Zone of skin (tissue), 1 donor: ENCODE measurements around a stretch of chr6.

- RRBS: 72% methylated on average over 5 of the region's 24 CpGs
These were observed 1.5 kb downstream of the METTL24 start for GRCh38 chr6:110356424-110357210.

- RRBS: no CpG with 5 or more reads among the region's 4 CpGs
These were observed 60.7 kb upstream of the SLC22A16 start for GRCh38 chr6:110536948-110537755.

DNA sequence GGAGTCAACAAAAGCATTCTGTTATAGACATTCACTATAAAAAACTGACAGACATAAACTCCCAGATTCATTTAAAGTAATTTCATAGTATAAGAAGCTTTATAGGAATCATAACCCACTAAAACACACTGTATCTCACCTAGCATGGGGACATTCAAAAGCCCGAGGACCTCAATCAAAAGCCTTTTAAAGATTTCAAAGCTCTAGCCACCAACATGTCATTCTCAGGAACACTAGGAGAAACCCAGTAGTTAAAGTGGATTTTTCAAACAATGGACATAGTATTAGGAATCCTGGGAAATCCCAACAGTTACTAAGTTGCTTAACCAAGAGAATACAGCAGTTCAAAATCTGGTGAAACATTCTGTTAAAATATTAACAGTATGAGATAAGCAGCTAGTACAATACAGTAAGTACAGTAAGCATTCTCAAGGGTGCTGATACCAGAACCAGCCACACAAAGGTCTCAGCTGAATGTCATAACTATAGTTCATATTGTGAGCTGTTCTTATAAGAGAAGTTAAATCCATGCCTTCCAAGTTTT lies 68.7 kb downstream of the CDK19 start:
- RRBS: no CpG with 5 or more reads among the region's 1 CpG

GRCh38 chr6:110762282-110762962 lies 52.8 kb downstream of the CDK19 start:
- RRBS: no CpG with 5 or more reads among the region's 4 CpGs

GRCh38 chr6:110815796-110815975 lies 417 bp upstream of the CDK19 start:
- RRBS: no CpG with 5 or more reads among the region's 11 CpGs

GRCh38 chr6:110896610-110897720 lies 22.4 kb downstream of the AMD1 start:
- RRBS: no CpG with 5 or more reads among the region's 15 CpGs

DNA sequence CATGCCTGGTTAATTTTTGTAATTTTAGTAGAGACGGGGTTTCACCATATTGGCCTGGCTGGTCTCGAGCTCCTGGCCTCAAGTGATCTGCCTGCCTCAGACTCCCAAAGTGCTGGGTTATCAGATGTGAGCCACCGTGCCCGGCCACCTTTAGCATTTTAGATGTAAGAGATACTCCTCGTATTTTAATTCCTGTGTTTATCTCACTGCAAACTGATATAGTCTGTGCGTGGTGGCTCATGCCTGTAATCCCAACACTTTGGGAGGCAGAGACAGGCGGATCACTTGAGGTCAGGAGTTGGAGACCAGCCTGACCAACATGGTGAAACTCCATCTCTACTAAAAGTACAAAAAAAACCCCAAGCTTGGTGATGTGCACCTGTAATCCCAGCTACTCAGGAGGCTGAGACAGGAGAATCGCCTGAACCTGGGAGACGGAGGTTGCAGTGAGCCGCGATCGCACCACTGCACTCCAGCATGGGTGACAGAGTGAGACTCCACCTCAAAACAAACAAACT lies 27.1 kb downstream of the AMD1 start:
- RRBS: no CpG with 5 or more reads among the region's 12 CpGs

- RRBS: no CpG with 5 or more reads among the region's 3 CpGs
These were observed 6.0 kb upstream of the GTF3C6 start for GRCh38 chr6:110952420-110952921.

- RRBS: no CpG with 5 or more reads among the region's 3 CpGs
These were observed 524 bp upstream of the GTF3C6 start for GRCh38 chr6:110958052-110958312.

- RRBS: no CpG with 5 or more reads among the region's 8 CpGs
These were observed 26.6 kb downstream of the SLC16A10 start for GRCh38 chr6:111113497-111114651.

- RRBS: no CpG with 5 or more reads among the region's 6 CpGs
These were observed 108.6 kb downstream of the REV3L start for GRCh38 chr6:111374369-111374937.

DNA sequence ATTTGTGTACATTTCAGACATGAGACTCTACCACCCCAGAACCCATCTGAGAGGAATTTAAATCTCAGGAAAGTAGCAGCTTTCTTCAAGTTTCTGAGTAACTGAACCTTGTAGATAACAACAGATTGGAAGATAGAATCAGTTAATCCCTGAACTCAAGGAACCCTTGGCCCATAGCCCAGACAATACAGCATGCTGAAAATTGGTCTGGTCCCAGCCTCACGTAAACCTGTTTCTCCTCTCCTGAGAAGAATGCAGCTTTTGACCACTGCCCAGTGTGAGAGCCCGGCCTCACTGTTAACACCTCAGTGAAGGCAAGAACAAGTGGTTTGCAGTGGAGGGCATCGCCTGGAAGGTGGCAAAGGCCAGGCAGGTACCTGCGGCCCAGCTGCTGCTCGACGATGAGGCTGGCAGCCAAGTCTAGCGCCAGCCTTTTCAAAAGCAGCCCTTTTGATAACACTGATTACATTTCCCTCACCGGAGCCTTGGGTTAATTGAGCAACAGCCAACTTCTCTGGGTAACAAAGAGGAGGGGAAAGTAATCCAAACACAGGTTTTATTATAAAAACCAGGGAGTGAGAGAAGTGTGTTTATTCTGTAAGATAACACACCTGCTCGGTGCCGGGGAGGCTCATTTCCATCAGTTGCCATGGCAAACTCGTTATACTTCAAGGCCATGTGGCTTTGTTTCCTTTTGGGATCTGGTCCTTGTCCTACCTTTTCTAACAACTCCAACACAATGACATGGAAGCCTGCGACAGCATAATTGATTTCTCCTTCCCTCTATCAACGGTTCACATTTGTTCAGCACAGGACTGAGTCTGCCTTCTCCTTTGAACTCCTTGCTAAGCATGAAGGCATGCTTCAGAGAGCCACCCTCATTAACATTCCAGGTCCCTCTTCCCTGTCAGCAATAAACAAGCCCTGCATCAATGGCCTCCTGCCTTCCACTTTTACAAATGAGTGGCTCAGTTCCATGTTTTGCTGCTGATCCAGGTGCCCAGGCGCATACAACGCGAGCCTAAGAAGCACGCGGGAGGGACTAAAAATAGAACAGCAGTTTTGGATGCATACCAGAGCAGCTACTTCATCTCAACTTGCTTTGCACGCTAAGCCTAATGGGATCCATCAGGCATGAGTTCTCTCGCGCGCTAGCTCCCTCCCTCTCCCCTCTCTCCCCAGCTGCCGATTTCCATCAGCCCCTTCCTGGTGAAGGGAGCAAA lies 53.8 kb downstream of the TRAF3IP2 start:
- RRBS: no CpG with 5 or more reads among the region's 23 CpGs

DNA sequence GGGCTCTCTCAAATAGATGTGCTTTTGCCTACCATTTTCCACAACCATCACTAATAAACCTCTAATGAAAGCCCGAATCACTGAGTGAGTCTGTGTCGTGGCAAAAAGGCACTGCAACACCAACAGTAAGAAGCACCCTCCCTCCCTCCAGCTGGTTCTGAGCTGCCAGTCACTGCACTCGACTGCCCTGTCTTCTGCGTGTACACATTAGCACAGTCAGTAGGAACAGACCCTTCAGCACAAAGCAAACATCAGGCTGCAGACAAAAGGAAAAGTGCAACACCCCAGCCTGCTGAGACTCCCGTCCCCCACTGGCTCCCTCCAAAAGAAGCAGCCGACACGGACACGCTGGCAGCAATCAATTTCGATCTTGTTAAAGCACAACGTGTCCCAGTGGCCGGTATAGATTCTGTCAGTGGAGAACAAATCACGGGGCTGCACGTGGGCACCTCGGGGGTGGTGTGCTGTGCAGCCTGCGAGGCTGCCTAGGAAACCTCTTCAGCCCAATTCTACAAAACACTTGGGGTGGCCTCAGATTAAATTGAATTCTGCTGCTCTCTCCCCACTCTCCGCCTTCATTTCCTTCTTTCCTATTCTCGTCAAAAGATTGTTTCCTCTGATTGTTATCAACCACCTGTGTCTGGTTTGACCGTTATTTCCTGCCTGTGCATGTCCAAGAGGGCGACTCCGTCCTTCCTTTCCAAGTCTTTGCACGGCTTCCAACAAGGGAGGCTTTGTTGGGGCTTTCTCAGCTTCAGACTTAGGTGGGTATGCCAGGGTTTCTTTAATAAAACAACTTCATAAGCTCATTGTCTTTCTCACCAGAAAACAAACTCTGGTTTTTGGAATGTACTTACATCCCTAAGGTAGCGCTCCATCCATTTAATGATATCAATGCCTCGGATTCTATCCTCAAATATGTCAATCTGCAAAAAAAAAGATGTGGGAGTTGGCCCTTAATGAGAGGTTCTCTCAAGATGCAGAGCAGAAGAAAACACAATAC lies 38.6 kb downstream of the TRAF3IP2 start:
- RRBS: no CpG with 5 or more reads among the region's 23 CpGs

GRCh38 chr6:111615044-111615582 lies 9.4 kb upstream of the TRAF3IP2 start:
- RRBS: no CpG with 5 or more reads among the region's 10 CpGs

DNA sequence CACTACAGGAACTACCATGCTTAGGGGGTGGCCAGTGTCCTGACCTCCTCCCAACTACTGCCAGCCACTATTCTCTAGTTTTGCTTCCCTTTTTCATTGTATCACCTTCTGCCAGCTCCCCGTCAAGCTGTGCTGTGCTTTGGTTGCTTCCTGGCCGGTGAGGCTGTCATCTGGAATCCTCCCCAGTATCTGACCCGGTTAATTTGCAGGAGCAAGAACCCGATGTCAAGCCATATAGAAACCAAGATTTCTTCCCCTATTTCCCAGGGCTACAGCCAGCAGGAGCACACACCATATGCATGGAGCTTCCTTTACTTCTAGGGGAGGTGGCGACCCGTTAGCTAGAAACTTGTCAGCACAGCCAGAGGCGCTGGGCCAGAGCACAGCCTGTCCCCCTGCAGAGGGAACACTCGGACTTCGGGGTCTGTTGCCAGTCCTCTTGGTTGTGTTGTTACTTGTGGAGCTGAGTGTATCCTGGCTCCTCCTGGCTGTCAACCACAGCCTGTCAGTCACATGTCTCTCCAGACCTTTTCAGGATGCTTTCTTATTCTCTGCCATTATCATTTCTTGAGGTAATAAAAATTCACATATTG lies 57.4 kb upstream of the TRAF3IP2 start:
- RRBS: no CpG with 5 or more reads among the region's 9 CpGs

DNA sequence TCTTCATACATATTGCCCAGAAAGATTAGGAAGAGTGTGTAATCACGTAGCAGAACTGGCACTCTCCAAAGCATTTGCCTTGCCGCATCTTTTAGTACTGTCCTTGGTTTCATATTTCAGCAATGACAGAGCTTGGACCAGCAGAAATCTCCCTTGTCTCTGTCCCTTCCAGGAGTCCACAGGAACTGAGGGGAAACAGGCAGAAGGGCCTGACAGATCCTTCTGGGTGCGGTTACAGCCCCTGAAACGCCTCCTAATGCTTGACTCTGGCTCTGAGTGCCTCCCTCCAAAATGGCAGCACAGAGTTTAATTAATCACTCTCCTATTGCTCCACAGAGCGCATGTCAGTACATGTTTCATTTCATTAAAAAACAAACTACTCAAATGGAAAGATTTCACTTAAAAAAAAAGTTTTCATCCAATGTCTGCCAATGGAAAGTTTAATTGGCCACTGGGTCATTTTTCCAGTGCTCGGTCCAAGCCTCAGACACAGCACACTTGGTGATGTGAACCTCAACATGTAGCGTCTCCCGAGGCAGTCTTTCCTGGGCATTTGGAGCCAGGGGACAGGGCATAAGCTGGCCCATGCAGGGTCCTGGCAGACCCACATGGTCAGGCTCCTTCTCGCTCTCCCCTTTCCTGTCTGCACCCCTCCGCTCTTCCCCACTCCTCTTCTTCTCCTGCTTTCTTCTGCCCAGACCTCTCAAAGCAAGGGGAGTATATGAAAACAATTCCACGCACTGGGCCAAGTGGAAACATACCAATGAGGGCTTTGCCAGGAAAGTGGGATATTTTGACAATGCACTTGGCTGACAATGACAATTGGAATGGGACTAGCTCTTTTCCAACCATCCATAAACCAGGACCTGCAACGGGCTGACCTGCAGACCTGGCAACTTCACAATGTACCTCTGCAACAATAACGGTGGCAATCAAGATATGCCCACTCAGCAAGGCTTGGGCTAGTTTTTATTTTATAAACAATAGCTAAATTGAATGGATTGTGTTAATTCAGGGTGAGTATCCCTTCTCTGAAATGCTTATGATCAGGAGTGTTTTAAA lies 58.7 kb upstream of the TRAF3IP2 start:
- RRBS: no CpG with 5 or more reads among the region's 13 CpGs

- RRBS: no CpG with 5 or more reads among the region's 7 CpGs
These were observed 61.0 kb upstream of the TRAF3IP2 start for GRCh38 chr6:111666607-111667242.

GRCh38 chr6:111668458-111669030 lies 62.9 kb upstream of the TRAF3IP2 start:
- RRBS: no CpG with 5 or more reads among the region's 9 CpGs

DNA sequence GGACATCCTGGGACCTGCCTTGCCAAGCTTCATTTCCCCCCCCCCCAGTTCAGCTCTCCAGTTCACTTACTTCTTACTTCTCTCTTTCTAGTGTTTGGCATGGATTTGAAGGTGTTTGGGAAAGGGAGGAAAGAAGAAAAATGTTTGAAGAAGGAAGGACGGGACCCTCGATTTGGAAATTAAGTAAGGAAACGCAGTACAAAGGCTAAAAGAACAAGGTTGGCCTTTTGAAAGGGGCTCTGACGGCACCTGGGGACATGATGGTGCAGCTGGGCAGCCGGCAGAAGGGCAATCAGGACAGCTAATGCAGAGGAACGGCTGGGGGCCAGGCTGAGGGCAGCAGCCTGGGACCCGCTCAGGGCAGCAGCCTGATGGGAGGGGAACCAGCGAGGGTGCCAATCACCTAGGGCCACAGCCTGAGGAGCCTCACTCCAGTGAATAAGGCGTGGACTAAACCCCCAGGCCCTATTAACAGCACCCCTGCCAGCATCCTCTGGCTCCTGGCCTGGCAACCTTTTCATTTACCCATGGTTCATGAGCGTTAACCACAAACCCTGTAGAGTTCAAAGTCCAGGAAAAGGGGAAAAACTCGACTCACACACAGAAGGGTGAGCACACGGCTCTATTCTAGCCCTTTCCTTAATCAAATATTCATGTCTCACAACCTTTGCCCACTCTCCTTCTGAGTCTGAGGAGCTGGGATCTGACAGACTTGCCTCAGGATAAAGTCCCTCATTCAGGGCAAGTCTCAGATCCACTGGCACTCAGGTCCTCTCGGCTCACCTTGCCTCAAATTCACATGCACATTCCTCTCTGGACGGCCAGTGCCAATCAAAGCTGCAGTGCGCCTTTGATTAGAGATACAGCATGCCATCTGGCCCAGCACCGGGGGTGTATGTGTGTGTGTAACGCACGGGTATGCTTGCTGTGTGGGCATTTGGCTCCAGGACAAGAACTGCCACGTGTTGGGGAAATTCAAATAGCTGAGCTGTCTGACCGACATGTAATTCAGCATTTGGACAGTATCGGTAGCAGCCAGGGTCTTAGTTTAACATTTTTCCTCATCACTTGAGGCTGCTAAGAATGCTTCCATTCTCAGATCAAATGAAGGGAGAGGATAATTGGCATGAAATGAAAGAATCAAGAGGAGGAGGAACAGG lies 86.8 kb upstream of the TRAF3IP2 start:
- RRBS: no CpG with 5 or more reads among the region's 21 CpGs

GRCh38 chr6:111696221-111696664 lies 90.6 kb upstream of the TRAF3IP2 start:
- RRBS: no CpG with 5 or more reads among the region's 5 CpGs